Frontal cortex (tissue), 2 donors: ENCODE measurements around a stretch of chr2.

DNA sequence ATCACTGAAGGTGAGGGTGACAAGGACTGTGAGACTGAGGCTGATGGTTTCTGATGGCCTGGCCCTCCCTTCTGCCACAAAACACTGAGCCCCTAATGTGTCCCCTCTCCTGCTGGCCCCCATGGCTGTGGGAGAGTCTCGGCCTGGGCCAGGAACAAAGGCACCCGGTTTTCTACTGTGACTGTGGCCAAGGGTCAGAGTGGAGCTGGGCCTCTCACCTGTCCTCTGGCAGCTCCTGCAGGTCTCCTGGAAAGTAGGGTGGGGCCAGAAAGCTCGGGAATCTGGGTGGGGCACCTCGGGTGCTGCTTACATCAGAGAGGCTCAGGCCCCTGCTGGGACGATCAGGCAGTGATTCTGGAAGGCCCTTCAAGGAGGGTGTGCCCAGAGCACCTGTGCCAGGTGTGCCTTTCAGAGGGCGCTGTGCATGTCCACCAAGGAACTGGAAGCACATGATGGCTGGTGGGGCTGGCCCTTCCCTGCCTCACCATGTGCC, 43.9 kb downstream of the ATP6V1C2 start:
- RAMPAGE, long total RNA: no peak

- RAMPAGE, long total RNA: no peak
Observed at GRCh38 chr2:10845465-10846543, 33.2 kb upstream of the PDIA6 start.

- RAMPAGE, long total RNA: no peak
Observed at GRCh38 chr2:10877773-10878370, 33.9 kb upstream of the KCNF1 start.

- RAMPAGE, long total RNA: no peak
Observed at GRCh38 chr2:11073189-11073725, 59.7 kb upstream of the C2orf50 start.

DNA sequence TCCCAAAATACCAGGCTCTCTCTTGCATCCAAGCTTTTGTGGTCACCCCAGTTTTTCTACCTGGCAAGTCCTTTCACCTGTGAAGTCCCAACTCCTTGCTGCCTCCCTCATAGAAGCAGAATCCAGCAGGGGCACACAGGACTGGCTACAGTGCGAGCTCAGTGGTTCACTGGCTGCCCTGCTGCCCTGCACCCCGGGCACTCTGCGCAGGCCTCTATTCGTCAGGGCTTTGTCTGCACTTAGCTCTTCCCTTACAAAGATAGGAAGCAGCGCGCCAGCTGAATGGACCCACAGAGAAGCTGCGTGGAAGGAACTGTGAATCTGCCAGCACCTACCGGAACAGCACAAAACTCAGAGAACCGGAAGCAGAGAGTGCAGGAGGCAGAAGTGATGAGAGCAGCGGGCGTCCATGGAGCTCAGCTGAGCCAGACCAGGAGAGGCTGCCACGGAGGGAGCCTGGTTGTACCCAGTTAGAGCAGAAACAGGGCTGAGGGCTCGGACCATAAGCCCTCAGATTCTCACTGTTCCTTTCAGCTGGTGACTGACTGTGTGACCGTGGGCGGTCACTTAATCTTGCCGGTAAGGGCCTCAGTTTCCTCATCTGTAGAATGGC, 884 bp upstream of the C2orf50 start:
- RAMPAGE, long total RNA: no peak

DNA sequence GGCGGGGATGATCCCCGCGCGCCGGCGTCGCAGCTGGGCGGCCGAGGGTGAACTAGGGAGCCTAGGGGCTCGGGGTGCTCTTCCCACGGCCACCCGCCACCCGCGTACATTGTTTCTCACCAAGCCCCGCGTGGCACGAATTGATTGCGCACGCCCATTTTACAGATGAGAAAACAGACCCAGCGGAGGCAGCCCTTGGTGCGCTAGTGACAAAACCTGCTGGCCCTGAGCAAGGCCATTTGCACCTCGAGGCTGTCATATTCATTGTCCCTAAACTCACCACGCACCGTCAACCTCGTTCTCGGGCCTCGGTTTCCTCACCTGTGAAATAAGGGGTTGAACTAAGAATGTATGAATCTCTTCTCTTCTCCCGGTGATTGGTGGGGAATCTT, 505 bp downstream of the SLC66A3 start:
- RAMPAGE, long total RNA: no peak

DNA sequence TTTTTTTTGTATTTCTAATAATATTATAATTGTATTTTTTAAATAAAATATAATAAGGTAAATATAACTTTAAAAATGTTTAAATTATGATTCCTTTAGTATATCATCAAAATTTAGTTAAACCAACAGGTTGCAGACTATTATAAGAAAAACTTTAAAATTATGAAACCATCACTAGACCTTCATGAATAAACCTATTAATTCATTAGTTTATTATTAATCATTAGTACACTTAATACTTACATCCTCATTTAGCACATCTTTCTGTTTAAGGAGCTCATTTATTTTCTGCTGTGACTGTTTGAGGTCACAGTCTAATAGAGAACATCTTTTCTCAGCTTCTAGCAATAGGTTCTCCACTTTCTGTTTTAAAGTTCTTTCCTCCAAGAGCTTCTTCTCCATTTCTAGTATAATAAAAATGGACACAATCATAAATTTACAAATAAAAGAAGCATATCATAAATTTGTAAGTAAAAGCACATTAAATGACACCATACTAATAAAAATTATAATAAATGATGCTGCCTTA, 52.8 kb downstream of the SLC66A3 start:
- RAMPAGE, long total RNA: no peak

- RAMPAGE, long total RNA: no peak
Observed at GRCh38 chr2:11213294-11214113, 58.2 kb downstream of the SLC66A3 start.

- RAMPAGE, long total RNA: no peak
Observed at GRCh38 chr2:11330449-11330827, 14.0 kb downstream of the ROCK2 start.

GRCh38 chr2:11352723-11353230, 8.3 kb upstream of the ROCK2 start:
- RAMPAGE, long total RNA: no peak

DNA sequence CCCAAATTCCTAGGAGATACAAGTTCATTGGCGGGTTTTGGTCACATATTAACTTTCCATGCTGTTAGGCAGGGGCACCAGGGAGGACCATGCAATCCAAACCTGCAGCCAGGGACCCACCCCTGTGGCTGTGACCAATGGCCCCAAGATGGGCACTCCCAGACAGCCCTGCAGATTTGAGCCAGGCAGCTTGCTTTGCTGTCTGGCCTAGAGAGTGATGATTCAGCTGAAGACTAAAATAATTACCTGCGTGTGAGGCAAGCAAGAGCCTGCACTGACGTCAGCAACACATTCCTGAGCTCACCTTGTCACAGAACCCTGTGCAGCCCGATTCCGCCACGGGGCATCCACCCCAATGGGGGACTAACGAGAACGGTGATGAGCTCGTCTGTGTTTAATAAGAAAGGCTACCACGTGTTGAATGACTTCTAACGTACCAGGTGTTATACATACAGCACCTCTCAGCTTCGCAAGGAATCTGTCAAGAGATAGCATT, 45.4 kb upstream of the ROCK2 start:
- RAMPAGE, long total RNA: no peak

GRCh38 chr2:11391296-11391955, 47.0 kb upstream of the ROCK2 start:
- RAMPAGE, long total RNA: no peak

DNA sequence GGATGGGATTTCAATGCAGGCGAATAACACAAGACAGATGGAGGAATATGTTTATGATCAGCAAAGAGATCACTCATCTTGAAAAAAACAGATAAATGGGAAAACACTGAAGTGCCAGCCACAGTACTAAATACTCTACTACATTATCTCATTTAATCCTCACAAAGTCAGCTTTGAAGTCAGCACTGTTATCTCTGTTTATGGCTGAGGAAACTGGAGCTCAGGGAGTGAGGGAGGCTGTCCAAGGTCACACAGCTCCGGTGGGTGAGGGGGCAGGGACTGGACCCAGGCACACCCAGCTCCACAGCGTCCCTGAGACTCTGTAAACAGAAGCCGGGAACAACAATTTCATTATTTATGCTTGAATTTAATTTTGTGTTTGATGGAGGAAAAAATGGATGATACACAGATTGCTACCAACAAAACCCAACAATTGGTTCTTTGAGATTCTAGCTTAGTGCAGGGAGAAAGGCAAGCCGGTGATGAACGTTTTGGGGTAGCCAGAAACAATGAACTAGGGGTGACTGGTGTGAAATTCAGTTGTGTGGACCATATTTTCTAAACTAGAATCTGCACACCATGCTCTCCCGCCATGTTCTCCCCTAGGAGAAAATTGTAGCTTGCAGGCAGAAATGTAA, 512 bp upstream of the GREB1 start:
- RAMPAGE, long total RNA: no peak

GRCh38 chr2:11540339-11540885, 6.6 kb downstream of the GREB1 start:
- RAMPAGE, long total RNA: no peak

DNA sequence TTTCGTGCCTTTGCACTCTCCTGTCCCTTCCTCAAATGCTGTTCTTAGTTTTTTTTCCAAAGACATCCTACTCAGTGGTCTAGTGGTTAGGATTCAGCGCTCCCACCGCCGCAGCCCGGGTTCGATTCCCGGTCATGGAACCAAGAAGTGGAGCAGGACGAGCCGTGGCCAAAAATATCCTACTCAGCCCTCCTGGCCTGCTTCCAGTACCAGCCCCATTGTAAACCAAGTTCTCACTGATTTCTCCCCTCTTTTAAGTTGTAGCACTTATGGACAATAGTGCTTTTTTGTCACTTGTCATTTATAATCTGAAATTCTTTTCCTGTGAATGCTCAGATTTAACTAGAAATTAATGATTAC, 17.8 kb downstream of the GREB1 start:
- RAMPAGE, long total RNA: no peak

DNA sequence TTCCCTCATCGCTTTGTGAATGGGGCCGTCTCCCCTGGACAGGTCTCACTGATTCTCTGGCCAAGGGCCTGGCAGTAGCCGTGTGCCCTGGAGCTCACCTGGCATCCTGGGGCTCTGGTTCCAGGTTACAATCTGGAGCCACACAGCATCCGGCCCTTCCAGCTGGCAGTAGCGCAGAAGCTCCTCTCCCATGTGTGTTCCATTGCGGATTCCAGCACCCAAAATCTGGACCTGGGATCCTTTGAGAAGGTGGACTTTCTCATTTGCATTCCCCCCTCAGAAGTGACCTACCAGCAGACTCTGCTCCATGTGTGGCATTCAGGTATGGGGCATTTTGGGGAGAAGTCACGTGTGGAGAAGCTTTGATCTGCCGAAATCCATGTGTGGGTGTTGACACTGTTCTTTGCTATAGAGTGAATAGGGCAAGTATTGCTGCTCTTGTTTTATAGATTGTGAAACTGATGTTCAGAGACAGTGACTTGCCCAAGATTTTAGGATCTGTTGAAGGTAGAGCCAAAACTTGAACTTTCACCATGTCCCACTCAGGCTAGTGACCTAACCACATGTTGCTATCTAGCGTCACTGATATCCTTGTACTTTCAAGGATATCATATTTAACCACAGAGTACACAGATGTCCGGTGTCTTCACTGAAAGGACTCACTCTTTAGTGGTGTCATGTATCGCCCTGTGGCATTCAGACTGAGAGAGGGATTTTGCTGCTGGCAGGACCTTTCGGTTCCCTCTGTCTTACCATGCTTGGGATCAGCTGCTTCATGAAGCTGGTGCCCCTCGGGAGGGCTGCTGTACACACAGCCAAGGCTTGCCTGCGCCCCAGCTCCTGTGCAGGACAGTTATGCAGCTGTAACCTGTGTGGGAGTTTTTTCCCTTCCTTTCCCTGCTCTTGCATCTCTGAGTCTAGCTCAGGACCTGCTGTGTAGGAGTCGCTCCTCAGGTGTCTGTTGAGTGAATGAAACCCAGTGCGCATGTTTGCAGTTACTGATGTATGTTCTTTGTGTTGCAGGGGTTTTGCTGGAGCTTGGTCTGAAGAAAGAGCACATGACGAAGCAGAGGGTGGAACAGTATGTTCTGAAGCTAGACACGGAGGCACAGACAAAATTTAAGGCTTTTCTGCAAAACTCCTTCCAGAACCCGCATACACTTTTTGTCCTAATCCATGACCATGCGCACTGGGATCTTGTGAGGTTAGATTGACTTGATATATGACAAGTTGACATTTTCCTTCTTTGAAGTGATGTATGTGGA, 64.2 kb downstream of the GREB1 start:
- RAMPAGE, long total RNA: no peak

GRCh38 chr2:11743753-11744648, 2.4 kb upstream of the LPIN1 start:
- RAMPAGE, long total RNA: no peak

DNA sequence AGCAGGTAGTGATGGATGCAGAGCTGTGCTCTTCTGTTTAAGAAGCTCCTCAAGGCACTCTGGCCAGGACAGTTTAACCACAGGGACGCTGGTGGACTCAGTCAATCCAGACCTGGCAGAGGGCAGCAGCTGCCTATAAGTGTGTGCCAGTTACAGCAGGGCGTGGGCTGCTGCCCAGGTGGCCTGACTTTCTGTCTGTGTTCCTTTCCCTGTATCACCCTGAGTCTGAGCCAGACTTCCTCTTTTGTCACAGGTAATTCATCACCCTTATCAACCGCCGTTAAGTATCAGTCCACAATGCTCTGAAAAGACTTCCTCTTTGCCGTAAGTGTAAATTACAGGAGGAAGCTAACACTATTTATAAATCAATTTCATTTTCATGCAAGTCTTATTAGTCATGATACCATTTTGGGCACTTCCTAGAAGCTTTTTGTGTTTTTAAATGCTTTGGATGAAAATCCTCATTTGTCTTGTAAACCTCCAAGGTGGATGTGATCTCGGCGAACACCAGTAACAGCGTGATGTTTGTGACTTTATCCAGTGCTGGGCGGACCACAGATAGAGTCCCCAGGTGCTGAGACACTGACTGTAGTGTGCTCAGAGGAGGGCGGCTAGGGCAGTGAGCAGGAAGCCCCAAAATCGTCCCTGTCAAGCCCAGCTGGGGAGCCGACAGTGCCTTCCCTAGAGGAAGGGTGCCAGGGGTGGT, 7.1 kb downstream of the LPIN1 start:
- RAMPAGE, long total RNA: no peak

GRCh38 chr2:11757150-11757715, 10.8 kb downstream of the LPIN1 start:
- RAMPAGE, long total RNA: no peak

DNA sequence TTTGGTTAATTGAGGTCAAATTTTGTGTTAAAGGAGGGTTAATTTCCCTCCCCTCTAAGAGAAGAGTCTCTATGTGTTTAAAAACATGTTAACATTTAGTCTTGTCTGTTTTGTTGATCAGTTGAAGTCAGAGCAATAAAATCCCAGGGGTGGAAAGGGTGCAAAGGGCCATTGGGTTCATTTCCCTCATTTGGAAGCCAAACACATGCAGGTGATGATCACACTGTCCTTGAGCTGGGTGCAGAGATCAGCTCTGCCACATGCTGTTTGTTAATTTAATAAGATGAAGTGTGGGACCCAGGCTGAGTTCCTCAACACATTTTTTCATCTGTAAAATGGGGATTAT, 260.8 kb downstream of the LPIN1 start:
- RAMPAGE, long total RNA: no peak